ENCODE results near the genes RASSF10 and SPON1.

- RRBS, 2 experiments, result no CpG with 5 or more reads among the region's 16 CpGs
Observed at GRCh38 chr11:12215917-12216615, 105.7 kb downstream of the MICAL2 start.

- RRBS, 2 experiments, result no CpG with 5 or more reads among the region's 5 CpGs
Observed at GRCh38 chr11:12397616-12398144, 20.3 kb downstream of the PARVA start.

- RRBS, 2 experiments, result no CpG with 5 or more reads among the region's 8 CpGs
Observed at GRCh38 chr11:12723530-12724214, 49.5 kb downstream of the TEAD1 start.

- RRBS, 2 experiments, result no CpG with 5 or more reads among the region's 3 CpGs
Observed at GRCh38 chr11:12777918-12778658, 103.9 kb downstream of the TEAD1 start.

DNA sequence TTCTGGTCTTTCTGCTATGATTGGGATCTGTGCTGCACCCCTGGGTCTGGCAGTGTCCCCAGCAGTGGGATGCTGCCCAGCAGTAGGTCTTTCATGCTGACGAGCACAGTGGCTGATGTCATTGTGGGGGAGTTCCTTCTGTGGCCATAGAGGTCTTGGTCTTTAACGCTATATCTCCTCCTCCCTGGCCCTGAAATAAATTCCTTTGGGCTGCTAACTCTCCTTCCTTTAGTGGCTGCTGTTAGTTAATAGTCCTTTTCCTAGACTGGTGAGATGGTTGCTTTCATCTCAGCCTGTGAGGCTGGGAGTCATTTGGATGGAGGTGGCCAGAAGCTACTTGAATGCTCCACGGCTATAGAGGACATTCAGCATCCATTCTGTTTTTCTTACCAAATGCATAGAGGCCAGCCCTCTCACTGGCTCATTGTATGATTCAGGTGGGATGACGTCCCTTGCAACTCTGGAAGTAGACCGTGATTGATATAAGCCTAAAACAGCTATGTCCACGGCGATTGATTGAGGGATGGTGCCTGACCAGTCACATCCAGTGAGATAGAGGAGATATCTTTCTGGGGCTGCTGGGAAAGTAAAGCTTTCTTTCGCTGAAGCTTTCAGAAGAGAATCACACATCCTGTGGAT is 136.5 kb downstream of the TEAD1 start:
- RRBS, 2 experiments, result no CpG with 5 or more reads among the region's 8 CpGs

DNA sequence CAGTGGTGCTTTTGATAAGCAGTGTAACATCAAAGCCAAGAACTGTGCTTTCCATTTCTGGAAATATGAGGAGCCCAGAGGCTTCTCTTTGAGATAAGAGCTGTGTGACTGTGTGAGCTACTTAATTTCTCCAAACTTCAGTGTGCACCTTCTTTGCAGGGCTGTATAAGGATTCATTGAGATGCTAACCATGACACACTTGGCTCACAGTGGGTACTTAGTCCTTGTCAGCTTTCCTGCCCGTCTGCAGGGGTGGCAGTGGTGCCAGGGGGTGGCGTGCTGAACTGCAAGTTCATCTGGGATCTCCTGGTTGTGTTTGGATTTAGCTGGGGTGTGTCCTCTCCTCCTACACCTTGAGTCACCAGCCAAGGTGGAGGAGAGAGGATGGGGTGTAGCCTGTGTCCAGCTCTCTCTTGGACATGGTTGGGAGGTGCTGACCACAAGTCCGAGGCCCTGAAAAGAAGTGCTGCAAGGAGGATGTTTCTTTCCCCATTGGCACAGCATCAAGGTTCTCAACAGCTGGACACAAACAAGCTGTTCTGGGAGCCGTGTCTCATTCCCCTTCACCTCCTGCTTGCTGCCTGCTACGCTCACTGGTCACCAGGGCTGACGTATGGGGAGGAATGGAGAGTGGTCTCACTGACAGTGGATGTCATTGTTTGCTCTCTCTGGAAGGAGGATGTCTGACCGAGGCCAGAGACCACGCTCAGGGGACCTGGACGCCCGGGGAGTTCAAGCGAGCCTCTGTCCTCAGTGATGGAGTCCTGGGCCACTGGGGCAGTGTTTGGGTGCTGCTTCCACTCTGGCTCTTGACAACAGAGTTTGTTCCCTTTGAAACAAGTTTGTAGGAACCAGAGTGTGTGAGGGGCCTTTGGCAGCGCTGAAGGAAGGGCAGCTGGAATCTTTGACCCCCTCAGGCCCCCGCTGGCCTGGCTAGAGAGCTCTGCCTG is 139.6 kb downstream of the TEAD1 start:
- RRBS, 2 experiments, result no CpG with 5 or more reads among the region's 13 CpGs

- RRBS, 2 experiments, result no CpG with 5 or more reads among the region's 13 CpGs
Observed at GRCh38 chr11:12870129-12870662, 138.9 kb upstream of the RASSF10 start.

DNA sequence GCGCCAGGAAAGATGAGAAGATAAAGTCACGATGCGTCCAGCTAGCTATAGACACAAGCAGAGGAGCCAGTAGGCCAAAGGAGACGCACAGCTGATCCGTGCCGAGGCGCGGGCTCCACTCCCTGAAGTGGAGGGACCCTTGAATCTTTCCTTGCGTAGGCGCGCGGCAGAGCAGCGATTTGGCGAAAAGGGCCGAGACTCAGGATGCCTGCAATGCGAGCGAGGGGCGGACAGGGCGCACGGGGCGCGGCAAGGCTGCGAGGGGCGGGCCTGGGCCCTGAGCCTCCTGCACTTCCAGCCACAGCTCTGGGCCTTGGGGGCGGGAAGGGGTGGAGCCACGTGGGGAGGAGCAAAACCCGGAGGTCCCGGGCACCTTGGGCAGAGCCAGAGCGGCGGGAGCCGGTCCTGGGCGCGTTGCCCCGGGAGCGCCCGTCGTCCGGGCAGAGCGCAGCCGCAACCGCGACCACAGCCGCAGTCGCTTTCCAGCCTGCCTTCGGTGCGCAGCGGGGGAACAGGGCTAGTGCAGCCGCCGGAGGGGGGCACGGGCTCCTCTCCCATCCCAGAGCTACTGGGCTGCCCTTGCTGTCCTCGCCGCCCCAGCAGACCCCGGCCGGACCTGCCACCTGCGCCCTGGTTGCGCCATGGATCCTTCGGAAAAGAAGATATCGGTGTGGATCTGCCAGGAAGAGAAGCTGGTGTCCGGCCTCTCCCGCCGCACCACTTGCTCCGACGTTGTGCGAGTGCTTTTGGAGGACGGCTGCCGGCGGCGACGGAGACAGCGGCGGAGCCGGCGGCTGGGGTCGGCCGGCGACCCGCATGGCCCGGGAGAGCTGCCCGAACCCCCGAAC is at the start of gene RASSF10:
RASSF10 (plus strand) TSS at position 381 of the 848 bp plus-strand sequence.
- RRBS, 2 experiments, result 2% methylated on average over 26 of the region's 80 CpGs

- RRBS, 2 experiments, result no CpG with 5 or more reads among the region's 2 CpGs
Observed at GRCh38 chr11:13669665-13669908, 1.1 kb downstream of the FAR1 start.

GRCh38 chr11:13962126-13962963 is at the start of gene SPON1:
TSS of gene SPON1 (plus strand) at chr11:13962723.
- RRBS, 2 experiments, result 16 to 19% methylated on average over 3 of the region's 69 CpGs

- RRBS, 2 experiments, result no CpG with 5 or more reads among the region's 7 CpGs
Observed at GRCh38 chr11:14340529-14341445, 18.2 kb downstream of the RRAS2 start.

DNA sequence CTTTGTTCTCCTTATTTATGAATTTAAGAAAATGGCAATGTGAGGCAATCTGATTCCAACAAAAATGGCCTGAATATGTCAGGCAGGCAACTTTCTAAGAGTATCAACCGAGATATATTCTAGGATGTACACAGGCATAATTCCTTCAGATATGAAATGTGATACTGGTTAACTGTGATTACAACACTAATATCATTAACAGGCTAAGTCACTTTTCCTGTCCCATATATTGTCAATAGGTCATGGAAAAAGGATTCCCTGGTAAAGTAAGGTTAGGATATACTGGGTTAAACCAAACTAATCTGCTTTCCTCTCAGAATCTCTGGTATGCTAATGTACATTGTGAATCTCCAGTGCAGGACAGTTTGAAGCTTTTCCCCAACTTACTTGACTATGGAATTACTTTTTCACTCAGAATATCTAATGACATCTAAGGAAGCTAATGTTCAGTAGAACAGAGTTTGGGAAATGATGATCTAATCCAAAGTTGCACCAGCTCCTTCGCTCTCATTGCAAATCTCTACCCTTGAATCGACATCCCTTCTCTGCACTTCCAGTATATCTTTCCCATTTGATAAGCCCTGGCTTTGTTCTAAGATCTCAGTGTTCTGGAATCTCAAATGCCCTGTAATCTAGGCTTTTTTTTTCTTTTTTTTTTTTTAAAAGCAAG is 43.9 kb downstream of the COPB1 start:
- RRBS, 2 experiments, result no CpG with 5 or more reads among the region's 3 CpGs

DNA sequence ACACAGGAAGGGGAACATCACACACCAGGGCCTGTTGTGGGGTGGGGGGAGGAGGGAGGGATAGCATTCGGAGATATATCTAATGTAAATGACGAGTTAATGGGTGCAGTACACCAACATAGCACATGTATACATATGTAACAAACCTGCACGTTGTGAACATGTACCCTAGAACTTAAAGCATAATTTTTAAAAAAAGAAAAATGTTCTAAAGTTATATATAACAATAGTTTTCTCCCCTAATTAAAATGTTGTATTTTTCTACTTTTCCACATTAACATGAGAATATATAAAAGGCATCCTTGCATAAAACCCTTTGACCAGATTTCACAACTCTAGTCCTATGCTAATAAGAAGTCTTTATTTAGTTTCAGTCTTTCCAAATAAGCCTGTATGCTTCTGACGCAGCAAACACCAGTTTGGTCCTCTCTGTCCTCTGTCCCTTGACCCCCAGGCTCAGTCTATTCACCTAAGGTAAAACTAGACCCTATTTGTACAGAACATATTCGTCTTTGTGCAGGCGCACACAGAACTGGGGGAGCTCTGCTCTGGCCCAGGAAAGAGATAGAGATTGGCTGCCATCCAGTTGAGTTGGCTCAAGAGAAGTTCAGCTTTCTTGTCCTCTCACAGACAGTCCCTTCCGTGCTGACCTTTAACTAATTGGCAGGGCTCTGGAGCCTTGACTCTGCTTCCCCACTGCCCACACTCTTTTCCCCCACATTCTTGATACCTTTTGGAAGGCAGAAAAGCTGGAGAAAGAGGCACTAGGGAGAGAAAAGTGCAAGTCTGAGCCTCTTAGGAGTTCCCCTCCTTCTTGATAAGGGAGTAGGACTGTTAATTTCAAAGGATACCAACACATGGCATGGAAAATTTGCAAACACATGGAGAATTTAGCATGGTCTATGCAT is 21.0 kb upstream of the PSMA1 start:
- RRBS, 2 experiments, result no CpG with 5 or more reads among the region's 7 CpGs

- RRBS, 2 experiments, result no CpG with 5 or more reads among the region's 4 CpGs
Observed at GRCh38 chr11:14578325-14578939, 58.2 kb upstream of the PSMA1 start.

GRCh38 chr11:14783328-14784232 is 108.5 kb downstream of the CYP2R1 start:
- RRBS, 2 experiments, result no CpG with 5 or more reads among the region's 9 CpGs

DNA sequence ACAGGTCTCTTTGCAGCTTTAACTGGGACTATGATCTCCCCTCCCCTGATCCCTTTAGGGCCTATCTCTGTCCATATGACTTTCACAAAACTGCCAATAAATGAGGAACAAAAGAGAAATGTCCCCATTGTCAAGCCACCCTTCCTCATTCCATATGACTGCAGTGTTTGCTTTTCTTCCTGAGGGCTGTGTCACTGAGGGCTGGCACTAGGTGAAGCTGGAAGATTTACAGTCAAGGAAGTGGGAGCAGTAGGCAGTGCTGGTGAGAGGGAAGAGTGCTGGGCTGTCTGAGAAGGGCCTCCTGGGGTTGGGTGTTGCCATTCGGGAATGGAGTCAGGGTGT is 30.8 kb downstream of the INSC start:
- RRBS, 2 experiments, result no CpG with 5 or more reads among the region's 1 CpG

- RRBS, 2 experiments, result no CpG with 5 or more reads among the region's 2 CpGs
Observed at GRCh38 chr11:15195418-15196047, 80.8 kb downstream of the INSC start.

DNA sequence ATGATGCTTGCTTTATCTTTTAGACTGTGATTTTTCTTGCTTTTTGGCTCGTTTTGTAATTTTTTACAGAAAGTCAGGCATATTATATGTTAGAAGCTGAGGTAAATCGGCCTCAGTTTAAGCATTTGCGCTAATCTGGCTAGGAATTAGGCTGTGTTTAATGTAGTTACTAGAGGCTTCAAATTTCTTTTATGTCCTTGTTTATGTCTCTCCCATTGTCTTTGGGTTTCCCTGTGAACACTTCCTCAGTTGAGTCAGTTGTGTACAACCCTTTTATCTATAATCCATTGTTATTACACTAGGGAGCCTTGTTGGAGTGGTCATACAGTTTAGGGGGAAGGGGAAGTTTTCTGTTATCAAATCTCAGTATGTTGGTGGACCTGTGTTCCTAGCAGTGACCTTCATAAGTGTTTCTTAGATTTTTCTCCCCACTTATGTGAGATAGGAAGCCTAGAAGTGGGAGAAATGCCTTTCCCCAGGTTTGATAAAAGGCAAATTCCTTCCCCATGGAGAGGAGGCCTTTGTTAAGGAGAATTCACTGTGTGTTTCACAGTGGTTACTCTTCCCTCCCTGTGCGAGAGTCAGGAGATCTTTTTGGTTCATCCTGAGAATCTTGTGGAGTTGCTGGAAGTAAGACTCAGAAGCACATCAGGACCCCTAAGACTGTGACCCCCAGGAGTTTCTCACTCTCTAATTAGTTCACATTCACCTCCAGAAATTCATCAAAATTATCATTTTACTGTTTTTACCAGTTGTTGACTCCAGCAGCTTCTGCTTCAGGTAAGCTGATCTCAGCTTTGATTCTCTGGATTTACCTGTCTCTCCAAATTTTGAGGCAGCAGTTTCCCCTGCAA is 437.6 kb downstream of the INSC start:
- RRBS, 2 experiments, result no CpG with 5 or more reads among the region's 4 CpGs

- RRBS, 2 experiments, result no CpG with 5 or more reads among the region's 1 CpG
Observed at GRCh38 chr11:15727199-15727459, 612.4 kb downstream of the INSC start.

DNA sequence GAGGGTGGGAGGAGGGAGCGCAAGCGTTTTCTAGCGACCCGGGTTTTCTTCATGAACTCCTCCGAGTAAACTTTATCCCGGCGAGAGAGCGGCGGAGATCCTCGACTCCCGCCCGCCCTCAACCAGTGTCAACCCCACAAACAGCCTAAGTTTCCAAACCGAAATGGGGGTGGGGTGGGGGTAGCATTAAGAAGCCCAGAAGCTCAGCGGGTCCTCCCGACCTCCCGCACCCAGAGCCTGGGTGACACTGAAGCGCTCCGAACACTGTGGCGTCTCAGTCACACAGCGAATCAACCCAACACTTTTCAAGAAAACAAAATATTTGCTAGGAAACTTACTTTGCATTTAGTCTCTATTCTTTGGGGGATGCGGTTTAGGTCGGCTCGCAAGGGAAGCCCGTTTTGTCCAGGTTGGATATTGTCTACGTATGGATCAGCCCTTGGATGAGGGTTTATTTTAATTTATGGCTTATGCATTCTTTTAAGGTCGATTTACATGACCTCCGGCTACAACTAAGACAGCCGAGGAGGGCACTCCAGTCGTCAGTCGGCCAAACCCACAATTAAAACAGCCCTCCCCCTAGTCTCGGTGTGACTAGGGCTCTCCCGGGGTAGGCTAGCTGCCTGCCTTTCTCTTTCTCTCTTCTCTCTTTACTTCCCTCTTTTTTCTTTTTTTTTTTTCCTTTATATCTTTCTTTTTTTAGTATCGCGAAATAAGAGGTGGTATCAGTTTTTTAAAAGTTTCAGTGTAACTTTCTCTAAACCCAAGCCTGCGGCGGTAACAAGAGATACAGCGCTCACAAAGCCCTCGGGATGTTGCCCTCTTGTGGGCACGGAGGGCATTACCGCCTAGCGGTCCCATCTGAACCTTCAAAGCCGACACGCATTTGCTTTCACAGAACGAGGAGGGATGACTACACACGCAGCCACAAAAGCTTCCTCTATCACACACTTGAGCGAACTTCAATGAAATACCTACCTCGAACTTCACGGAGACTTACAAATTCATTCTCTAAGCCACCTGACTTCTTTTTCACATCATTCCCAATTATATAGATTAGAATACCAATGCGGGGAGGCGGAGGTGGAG is 132.5 kb upstream of the C11orf58 start:
- RRBS, 2 experiments, result 0% methylated on average over 4 to 6 of the region's 50 CpGs

Measured in bronchial epithelial cell (primary cell).